Cytotoxic T cell (primary cell): ENCODE data around the gene EBLN1.

DNA sequence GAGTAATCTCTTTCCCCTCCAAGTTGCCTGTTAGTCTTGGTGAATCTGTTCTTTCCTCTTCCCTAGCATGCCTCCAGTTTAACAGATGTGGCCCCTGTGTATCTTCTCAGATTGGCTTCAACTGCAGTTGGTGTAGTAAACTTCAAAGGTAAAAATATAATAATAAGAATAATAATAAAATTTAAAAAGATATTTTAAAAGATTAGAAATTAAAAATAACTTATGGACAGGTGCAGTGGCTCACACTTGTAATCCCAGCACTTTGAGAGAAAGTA is 361.0 kb downstream of the PLXDC2 start:
- PRO-cap, 2 experiments, result no peak in any of the 2 experiments

DNA sequence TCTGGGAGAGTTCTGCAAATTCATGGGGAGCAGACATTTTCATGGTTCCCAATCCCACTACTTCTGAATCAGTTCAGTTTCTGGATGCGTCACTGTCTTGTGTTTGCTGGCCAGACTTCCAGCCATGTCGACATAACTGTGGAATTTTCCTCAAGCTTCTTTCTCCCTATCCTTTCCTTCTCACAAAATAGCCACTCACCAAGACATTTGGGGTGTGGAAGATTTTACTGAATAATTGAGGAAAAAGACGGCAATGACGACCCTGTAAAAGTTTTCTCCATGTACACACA is 272.4 kb downstream of the NEBL start:
- PRO-cap, 2 experiments, result no peak in any of the 2 experiments

GRCh38 chr10:20891406-20891655 is 5.8 kb downstream of the NEBL start:
- PRO-cap, 2 experiments, result no peak in any of the 2 experiments

DNA sequence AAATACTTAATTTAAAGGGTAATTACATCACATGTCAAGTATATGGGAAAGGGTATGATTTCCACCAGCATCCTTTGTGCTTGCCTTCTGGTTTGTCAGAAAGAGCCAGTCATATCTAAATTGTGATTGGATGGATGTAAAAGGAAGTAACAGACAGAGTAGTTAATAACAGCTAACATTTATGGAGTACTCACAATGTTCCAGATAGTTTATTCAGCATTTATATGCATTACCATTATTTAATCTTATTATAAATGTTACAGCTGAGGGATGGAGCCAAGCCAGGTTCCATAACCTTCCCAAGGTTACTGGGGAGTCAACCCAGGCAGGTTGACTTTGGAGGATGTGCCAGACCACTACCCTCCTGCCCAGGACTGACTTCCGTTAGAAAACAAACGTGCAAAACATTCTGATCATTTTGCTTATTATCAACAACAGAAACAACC is 1.4 kb downstream of the NEBL start:
- PRO-cap, 2 experiments, result no peak in any of the 2 experiments

DNA sequence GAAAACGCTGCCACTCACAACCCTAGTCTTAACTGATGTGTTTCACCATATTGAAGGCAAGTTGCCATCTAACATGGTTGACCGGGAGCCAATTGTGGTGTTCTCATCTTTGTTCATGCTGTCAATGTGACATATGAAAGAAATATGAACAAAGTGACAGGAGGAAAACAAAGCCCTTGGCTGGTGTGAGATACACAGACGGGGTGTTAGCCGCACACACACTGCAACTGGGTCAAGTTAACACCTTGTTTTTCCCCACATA is 122.3 kb upstream of the NEBL start:
- PRO-cap, 2 experiments, result no peak in any of the 2 experiments

DNA sequence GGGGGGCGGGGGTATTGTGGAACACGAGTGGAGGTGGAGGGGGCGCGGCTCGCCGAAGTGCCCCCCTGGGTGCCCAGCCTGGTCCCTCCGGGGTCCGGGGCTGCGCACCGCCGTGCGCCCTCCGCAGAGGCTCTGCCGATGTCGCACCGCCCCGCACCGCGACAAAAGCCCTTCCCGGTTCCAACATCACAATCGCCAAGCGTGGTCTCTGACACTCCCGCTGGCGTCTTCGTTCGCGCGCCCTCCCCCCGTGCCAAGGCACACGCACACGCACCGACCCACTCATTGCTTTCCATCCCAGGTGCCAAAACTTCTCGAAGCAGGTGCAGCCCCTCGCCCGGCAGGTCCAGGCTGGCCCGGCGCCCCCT is 276.3 kb upstream of the NEBL start:
- PRO-cap, 2 experiments, result no peak in any of the 2 experiments

- PRO-cap, 2 experiments, result no peak in any of the 2 experiments
Observed at GRCh38 chr10:21330018-21330362, 195.5 kb downstream of the SKIDA1 start.

GRCh38 chr10:21364148-21364805 is 161.2 kb downstream of the SKIDA1 start:
- PRO-cap, 2 experiments, result no peak in any of the 2 experiments

DNA sequence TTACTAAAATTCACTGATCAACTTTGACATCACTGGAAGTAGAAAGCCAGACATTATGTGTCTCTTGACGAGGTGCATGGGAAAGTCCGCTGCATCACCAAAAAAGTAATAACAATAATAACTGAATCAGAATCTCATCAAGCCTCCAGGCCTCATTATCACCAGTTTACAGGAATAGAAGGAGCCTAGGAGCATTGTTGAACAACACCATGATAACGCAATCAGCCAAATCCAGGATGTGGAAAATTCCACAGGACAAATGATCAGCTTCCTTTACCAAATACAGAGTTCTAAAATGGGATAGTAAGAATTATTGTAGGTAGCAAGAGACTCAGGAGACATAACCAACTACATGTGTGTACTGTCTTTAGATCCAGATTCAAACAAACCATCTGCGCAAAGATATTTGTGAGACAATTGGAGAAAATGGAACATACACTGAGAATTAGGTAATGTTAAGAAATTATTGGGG is 160.6 kb downstream of the SKIDA1 start:
- PRO-cap, 2 experiments, result no peak in any of the 2 experiments

- PRO-cap, 2 experiments, result peak in 1 of 2 experiments; most common minus-strand start chr10:21494949 (in 1)
Observed at GRCh38 chr10:21494136-21495256, 31.0 kb downstream of the SKIDA1 start.

GRCh38 chr10:21509327-21510272 is 15.9 kb downstream of the SKIDA1 start:
- PRO-cap, 2 experiments, result no peak in any of the 2 experiments

DNA sequence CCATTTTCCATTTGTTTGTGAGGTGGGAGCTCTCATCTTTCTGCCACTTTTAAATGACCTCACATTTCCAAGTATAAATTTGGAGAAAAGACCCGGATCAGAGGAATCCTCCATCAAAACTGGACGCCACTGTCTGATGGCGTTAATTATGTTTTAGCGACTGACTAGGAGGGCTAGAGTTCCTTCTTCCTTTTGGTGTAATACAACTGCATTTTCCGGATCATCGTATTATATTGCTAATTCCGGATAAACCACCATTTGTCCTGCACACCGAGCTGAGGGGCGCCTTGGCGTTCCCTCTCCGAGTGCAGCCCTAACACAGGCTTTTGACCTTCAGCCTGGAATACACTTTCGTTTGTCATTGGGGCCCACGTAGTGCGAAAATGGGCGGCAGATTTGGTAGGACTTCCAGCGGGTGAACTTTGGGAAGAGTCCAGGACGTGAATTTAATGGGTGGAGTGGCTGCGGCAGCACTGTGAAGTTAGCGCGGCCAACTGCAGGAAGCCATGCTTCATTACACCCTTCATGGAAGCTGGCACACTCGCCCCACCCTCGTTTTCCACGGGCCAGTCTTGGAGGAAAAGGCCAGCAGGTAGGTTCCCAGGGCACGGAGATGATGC is 672 bp upstream of the MLLT10 start:
- PRO-cap, 2 experiments, result no peak in any of the 2 experiments

DNA sequence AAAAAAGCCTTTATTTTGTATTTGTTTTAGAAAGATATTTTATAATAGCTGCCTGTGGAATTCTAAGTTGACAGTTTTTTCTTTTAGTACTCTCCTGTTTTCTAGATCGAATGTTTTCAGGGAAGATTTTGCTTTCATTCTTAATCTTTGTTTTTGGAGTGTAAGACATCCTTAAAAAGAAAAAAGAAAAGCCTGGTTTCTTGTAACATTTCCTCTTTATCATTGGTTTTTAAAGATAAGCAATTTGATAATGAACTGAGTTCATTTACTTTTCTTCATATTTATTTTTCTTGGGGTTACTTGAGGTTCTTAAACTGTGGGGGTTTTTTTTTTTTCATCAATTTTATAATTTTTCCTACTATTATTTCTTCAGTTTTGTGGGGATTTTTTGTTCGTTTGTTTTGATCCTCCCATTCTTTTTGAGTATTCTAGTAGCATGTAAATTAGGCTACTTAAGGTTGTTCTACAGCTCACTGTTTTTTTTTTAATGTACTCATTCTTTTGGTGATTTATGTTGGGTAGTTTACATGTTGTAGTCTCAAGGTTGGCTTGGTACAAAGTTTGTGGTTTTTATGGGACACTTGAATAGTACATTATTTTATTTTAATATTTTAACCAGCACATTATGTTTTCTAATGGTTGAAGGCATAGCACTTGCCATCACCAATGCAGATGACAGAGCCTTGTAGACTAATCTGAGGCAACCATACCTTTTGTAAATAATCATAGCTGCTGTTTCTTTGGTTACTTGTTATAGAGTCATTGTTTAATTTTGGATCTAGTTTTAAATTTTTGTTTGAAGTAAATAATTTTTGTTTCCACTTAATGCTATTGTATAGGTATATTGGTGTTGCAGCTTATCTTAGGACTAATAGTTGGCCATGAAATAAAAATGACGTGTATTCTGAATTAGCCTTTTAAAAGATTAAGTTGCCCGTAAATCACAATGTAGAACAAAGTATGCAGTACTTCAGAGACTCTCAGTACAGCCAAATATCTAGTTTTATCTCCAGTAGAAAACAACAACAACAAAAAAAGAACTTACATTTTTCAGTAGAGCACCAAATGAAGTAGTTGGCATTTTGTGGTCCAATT is 133.4 kb downstream of the MLLT10 start:
- PRO-cap, 2 experiments, result no peak in any of the 2 experiments

- PRO-cap, 2 experiments, result no peak in any of the 2 experiments
Observed at GRCh38 chr10:21764611-21765340, 230.7 kb downstream of the MLLT10 start.

DNA sequence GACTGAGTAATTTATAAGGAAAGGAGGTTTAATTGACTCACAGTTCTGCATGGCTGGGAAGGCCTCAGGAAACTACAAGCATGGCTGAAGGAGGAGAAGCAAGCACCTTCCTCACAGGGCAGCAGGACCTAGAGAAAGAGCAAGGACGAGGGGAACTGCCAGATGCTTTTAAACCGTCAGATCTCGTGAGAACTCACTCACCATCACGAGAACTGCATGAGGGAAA is at the start of gene EBLN1:
Gene EBLN1 (minus strand): TSS at position 141 of the 226 bp plus-strand sequence.
- PRO-cap, 2 experiments, result no peak in any of the 2 experiments

- PRO-cap, 2 experiments, result no peak in any of the 2 experiments
Observed at GRCh38 chr10:22246627-22247564, 29.1 kb upstream of the EBLN1 start.

DNA sequence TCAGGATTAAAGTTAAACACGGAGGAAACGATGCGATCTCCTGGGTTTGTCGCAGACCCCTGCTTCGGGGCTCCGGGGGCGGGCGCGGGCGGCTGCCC is 649 bp upstream of the BMI1 start:
- PRO-cap, 2 experiments, result no peak in any of the 2 experiments

- PRO-cap, 2 experiments, result no peak in any of the 2 experiments
Observed at GRCh38 chr10:22339946-22340194, 5.4 kb upstream of the SPAG6 start.

DNA sequence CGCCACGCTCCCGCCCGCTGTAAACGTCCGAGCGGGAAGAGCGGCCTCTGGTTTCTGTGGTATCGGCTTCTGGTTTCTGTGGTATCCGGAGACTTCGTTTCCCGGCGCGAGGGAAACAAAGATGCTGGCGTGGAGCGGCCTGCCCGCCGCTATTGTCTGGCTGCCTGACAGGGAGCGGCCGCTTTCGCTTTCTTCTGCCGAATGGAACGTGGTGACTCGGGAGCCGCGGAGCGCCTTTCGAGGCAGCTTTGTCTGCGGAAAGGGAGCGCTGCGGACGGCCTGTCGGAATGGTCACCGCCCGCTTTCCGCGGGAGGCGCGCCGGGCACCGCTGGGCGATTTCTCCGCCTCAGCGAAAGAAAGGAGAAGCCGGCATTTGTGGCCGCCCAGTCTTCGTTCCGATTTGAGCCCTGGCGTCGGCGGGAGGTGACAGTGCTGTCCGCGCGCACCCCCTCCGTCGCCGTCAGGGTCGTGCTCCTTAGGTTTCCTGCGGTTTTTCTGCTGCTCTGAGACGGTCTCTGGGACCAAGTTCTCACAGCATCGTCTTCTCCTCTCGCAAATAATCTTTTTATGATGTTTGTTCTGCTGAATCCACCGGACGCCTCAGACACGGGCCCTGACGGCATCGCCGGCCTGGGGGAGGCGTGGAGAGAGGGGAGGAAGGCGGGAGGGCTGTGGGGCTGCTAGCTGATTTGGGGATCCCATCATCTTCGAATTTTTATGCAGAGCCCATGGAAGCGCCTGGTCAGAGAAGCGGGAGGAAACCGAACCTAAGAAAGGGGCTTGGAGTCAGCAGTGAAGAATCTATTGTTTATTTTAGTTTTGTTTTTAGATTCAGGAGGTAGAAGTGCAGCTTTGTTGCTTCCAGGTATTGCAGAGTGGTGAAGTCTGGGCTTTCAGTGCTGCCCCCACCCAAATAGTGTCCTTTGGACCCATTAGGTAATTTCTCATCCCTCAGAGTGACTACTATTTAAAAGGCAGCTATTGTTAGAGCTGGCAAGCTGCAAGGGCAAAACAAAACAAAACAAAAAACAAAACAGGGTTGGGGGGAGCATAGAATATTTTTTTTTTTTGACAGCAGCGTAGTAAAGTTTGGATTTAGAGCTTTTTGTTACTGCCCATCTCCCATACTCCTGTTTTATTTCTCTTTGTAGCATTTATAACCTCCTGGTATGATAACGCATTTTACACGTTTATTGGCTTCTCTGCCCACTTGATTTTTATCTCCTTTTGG is 92.3 kb downstream of the SPAG6 start:
- PRO-cap, 2 experiments, result peak in 2 of 2 experiments; most common plus-strand start position 181 of the sequence (in 2); most common minus-strand start position 403 of the sequence (in 2)

- PRO-cap, 2 experiments, result no peak in any of the 2 experiments
Observed at GRCh38 chr10:22541157-22542496, 172.8 kb downstream of the PIP4K2A start.